GM19240 (cell line): ENCODE measurements around the gene HCRTR1.

DNA sequence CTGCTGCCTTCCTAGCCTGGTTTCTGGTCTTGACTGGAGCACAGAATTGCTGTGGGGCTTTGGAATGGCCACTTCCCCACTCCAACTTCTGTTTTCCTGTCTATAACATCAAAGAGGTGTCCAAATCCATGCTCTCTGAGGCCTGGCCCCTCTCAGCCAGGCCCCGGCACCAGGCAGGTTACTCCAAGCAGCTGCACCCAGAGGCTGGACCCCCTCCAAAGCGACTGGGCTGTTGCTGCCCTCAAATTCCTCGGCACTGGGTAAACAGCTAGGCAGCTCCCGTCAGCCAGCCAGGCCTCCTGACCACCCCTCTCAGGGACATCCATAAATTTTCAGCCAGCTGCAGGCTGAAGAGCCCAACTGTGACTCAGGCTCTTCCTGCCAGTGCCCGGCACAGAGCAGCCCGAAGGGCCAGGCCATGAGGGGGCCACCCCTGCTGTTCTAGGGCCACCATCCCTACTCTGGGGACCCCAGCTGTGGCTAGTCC lies 5.9 kb upstream of the LAPTM5 start:
- RRBS = no CpG with 5 or more reads among the region's 6 CpGs

DNA sequence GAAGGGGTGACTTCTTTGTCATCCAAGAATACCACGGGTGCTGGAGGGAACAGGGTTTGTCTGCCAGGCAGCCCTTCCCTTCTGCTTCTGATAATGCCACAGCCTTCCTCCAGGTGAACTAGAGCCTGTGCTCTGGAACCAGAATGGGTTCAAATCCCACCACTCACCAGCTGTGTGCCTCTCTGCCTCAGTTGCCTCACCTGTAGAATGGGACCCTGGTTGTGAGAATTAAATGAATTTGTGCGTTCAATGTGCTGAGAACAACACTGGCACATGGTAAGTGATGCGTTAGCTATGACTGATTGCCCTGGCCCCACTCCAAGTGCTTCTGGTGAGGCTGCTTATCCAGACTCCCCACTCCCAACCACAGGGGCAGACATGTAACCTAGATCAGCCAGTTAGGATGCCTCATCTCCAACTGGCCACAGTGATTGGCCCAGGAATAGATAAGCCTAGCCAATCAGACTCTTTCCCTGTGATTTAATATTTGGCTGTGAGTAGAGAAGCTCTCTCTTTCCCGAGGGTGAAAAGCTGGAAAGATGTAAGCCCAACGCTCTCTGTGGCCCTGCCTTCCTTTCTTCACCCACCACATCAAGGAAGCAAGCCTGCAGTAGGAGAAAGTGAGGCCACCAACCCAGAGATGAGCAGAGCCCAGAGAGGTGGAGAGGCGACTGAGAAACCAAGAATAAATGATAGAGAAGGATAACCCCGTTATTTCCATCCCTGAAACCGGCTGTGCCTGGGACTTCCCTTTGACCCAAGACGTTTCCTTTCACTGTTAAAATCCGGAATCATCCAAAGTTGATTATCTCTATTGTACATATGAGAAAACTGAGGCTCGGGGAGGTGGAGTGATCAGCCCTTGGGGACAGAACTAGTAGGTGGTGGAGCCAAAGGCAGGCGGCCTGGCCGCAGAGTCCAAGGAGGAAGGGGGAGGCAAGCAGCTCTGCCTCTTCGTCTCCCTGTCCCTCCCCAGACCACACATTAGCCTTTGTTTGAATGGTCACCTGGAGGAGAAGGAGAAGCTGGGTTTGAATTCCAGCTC lies 20.9 kb upstream of the LAPTM5 start:
- RRBS = no CpG with 5 or more reads among the region's 14 CpGs

DNA sequence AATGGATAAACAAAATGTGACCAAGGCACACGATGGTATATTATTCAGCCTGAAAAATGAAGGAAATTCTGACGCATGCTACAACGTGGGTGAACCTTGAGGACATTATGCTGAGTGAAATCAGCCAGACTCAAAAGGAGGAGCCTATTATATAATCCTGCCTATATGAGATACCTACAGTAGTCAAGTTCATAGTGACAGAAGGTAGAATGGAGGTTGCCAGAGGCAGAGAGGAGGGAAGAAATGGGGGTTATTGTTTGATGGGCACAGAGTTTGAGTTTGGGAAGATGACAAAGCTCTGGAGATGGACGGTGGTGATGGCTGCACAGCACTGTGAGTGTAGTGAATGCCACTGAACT lies 23.0 kb upstream of the LAPTM5 start:
- RRBS = no CpG with 5 or more reads among the region's 4 CpGs

GRCh38 chr1:30782301-30782625 lies 24.7 kb upstream of the LAPTM5 start:
- RRBS = no CpG with 5 or more reads among the region's 14 CpGs

DNA sequence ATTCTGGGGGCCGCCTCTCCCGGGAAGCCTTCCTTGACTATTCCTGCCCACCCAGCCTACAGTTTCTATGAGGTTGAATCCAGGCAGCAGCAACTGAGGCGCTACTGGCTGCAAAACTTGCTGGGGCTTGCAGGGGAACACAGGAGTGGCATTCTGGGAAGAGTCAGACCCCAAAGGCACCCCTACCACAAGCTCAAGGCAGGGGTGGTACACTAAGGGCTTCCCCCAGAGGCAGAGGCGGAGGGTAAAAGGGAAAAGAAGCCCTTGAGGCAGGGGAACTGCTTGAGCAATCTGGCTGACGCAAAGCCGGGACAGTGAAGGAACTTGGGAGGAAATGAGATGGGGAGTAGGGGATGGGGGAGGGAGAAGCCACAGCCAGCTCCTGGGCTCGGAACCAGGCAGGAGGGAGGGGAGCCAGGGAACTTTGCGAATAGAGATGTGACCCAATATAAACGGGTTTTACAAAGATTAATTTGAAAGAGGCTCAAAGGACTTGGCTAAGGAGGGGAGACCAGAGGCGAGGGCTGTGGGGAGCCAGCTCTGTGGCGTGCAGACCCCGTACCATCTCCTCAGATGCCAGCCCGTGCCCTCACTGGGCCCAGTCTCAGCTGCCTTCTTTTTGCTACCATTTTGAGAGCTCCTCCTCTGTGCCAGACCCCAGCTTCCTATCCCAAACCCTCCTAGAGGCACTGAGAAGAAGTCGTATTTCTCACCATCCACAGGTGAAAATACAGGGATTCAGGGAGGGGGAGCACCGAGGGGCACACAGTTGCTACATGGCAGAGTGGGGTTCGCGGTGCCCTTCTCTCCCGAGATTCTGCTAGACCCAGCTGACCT lies 31.0 kb downstream of the SDC3 start:
- RRBS = no CpG with 5 or more reads among the region's 18 CpGs

DNA sequence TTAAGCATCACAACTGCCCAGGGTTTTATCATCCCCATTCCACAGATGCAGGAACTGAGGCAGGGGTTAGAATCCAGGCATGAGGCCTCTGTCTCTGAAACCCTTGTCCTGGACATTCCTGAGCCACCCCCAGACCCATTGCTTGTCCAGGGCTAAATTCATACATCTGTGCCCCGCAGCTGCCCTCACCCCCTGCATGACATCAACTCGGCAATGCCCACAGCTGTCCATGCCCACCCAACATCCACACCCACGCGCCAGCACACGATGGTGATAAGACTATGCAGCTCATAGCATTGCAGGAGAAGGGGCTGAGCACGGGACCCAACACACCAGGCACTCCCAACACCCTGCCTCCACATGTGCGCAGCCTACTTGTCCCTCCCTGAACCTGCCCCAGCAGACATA lies 26.8 kb downstream of the SDC3 start:
- RRBS = no CpG with 5 or more reads among the region's 7 CpGs

- RRBS = no CpG with 5 or more reads among the region's 4 CpGs
Observed at GRCh38 chr1:31001278-31001980, 64.1 kb downstream of the PUM1 start.

DNA sequence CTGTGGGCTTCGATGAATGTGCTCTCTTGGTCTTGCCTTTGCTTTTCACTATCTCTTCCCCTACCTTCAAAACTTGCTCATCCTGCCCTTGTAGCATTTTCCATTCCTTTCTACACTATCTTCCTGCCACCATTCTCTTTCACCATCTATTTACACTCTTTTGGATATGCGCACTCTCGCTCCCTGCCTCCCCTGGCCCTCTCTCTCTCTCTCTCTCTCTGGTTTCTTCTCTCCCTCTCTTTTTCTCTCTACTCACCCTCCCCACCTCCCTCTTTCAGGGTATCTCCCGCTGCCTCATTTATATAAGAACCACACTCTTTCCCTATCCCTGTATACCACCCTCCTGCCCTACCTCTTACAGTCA lies 33.8 kb downstream of the PUM1 start:
- RRBS = no CpG with 5 or more reads among the region's 4 CpGs

GRCh38 chr1:31365270-31365750 lies 7.6 kb downstream of the FABP3 start:
- RRBS = no CpG with 5 or more reads among the region's 3 CpGs

- RRBS = no CpG with 5 or more reads among the region's 2 CpGs
Observed at GRCh38 chr1:31383864-31384485, 11.1 kb upstream of the FABP3 start.

DNA sequence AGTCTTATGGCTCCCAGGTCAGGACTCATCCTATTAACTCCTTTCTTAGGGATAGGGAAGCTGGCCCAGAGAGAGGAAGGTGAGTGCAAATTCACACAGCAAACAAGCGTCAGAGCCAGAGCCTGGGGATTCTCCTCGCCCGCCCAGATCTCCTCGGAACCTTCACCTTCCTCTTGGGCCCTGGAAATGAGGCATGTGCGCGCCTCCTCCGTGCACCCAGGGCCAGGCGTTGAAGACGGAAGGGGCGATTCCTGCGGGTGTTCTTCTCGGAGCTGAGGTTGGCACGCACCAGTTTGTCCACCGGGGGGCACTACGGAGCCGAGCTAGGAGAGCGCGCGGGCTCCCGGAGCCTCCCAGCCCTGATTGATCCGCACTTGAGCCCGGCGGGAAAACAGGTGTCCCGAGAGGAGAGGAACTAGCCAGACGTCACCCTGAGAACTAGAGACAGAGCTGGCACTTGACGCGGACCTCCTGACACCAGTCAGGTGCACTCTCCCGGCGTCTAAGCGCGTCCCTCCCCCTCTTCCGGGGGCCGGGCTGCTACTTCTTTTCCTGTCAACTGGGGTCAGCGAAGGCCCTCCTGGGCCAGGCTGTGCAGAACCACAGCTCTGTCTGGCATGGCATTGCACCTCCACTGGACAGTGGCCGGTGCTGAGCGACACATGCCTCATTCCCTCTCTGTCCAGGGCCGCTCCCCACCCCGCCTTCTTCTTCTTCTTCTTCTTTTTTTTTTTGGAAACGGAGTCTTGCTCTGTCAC lies 18.3 kb upstream of the SERINC2 start:
- RRBS = 3% methylated on average over 13 of the region's 39 CpGs

- RRBS = no CpG with 5 or more reads among the region's 24 CpGs
Observed at GRCh38 chr1:31423366-31424108, 10.5 kb downstream of the SERINC2 start.

GRCh38 chr1:31470960-31471274 lies 57.9 kb downstream of the SERINC2 start:
- RRBS = no CpG with 5 or more reads among the region's 9 CpGs

DNA sequence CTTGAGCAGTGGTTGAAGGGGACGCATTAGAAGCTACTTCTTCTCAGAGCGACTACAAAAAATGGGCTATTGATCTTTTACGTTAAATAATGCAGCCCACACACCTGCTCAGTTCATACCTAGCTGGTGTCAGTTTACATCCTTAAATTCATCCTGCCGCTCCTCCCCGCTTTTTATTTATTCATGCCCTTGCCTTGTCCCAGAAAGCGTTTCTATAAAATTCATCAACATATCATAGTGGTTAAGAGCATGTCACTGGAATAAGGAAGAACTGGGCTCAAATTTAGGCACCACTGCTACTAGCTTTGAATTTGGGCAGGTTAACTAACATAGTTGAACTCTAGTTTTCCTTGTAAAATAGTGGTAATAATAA lies 66.0 kb upstream of the TINAGL1 start:
- RRBS = no CpG with 5 or more reads among the region's 6 CpGs

DNA sequence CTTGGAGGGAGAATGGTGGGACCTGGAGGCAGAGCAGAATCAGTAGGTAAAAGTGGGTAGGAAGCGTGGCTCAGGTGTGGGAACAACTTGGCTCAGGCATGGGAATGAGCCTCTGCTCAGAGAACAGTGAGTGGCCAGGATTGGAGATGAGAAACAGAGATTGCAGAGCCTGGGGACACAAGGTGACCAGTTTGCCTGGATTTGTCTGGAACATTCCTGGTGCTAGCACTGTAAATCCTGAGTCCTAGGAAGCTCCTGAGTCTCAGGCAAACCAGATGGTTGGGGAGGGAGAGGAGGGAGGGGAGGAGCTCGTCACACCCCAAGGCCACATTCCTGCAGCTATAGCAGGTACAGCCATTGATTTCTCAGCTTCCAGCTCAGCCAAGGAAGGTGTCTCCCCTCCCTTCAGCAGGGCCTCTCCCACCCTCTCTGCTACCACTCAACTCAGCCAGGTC lies 65.2 kb upstream of the TINAGL1 start:
- RRBS = no CpG with 5 or more reads among the region's 2 CpGs

DNA sequence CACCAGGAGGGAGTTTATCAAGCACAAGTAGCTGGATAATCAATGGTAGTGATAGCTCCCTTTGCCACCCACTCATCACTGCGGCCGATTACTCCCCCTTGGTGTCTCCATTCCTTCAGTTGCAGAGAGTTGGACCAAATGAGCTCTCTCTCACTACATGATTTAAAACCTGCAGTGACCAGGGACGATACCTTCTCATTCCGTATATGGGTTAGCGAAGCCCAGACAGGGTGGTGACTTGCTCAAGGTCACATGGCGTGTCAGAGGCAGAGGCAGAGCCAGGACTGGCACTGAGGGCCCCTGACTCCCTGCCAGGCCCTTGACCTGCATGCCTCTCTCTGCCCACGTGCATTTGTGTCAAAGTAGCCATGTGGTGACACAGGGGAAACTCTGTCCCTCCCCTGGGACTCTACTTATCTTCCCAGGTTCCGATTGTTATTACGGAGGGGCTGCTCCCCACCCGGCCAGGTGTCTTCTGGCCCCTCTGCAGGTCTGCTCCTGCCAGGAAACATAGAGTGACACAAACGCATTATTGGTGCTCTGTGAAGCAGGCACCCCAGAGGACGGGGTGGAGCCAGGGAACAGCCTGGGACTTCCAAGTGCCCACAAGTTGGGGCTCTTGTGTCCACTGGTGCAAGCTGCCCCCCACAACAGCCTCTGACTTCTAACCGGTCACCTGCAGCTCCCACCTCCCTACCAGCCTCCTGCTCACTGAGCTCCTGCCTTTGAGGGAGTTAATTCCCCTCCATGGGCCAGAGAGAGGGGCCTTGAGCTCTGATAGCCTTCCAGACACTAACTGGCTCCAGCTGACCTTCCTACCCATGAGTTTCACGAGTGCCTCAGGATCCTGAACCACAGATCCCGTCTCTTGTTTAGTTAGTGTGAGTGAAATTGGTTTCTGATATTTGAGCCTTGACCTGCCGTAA lies 7.3 kb upstream of the TINAGL1 start:
- RRBS = no CpG with 5 or more reads among the region's 16 CpGs

- RRBS = no CpG with 5 or more reads among the region's 28 CpGs
Observed at GRCh38 chr1:31577178-31578392, 1.3 kb downstream of the TINAGL1 start.

- RRBS = 4% methylated on average over 15 of the region's 41 CpGs
Observed at GRCh38 chr1:31617527-31617948, at the start of gene HCRTR1. HCRTR1 (plus strand) TSS chr1:31617689.

DNA sequence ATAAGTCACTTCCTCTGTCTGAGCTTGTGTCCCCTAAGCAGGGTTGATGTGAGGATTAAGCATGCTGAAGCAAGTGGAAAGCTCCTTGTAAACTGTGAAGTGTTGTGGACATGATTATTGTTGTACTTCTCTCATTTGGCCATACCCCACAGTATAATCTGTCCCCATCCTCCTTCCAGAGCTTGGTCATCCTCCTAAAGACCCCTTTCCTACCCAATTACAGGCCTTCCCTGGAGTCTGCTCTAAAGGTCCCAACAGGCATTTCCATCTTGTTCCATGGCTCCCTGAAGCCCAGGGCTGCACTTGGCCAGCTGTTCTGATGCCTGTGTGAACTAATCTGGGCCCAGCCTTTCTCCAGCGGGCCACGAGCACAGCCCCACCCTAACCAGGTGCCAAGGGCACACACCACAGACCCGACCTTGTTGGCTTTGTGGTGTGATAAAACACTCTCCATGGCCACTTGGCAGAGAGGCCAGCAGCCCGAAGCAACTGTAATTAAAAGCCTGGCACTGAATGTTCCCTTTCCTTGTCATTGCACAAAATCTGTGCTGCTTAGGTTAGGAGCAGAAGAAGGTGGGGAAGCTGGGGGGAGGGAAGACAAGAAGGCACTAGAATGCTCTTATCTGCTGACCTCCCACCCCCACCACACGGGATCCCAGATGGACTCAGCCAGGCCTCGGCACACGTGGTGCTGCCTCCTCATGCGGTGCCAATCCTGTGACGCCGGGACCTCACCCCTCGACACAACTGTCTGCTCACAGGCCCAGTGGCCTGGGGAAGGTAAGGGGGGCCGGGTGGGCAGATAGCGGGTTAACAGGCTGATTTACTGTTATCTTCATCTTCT lies 9.8 kb downstream of the HCRTR1 start:
- RRBS = 86% methylated on average over 3 of the region's 13 CpGs